Pericardium fibroblast (primary cell): Measurements from ENCODE around the genes ELK4 and SRGAP2.

DNA sequence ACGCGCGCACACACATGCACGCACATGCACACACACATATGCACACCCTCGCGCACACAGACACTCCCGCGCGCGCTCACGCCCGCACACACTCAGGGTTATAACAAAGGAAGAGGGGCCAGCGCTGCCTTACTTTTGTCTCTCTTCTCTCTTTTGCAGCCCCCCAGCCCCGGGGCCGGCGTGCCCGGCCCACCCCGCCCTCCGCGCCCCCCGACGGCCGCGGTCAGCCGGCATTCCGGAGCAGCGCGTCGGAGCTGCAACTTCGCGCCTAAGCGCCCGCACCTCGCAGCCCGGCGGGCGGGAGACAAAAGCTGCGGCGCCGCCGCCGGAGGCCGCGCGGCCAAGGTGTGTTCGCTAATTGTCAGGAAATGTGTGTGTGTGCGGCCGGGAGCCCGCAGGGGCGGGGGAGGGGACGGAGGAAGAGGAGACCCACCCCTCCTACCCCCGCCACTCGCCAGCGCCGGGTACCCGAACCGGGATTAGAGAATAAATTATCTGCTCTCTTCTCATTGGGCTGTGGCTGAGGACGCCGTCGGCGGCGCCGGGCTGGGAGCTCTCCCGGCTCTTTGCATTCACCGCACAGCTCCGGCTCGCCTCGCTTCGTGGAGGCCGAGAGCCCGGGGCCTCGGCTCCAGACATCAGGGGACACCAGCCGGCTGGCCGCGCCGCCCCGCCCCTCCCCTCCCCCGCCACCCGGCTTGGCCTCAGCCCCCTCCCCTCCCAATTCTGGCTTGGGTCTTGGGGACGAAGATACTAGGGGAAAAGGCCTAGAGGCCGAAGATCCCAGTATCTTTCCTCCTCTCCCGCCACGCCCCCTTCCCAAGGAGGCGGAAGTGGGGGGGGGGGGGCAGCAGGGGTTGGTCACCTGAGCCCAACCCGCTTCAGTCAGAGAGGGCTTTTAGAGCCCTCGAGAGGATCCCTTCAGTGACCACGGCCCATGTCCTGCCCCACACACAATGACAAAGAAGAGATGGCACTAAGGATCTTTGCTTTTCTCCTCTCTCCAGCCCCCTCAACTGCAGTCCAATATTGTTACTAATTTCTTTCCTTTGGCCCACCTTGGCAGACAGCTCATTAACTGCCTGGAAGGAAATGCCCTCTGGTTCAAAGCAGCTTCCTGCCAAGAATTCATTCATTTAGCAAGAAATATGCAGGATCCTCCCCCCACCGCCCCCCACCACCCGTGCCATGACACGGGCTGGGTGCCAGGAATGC, 1.3 kb upstream of the BLACAT1 start:
- RAMPAGE, long total RNA: no peak

DNA sequence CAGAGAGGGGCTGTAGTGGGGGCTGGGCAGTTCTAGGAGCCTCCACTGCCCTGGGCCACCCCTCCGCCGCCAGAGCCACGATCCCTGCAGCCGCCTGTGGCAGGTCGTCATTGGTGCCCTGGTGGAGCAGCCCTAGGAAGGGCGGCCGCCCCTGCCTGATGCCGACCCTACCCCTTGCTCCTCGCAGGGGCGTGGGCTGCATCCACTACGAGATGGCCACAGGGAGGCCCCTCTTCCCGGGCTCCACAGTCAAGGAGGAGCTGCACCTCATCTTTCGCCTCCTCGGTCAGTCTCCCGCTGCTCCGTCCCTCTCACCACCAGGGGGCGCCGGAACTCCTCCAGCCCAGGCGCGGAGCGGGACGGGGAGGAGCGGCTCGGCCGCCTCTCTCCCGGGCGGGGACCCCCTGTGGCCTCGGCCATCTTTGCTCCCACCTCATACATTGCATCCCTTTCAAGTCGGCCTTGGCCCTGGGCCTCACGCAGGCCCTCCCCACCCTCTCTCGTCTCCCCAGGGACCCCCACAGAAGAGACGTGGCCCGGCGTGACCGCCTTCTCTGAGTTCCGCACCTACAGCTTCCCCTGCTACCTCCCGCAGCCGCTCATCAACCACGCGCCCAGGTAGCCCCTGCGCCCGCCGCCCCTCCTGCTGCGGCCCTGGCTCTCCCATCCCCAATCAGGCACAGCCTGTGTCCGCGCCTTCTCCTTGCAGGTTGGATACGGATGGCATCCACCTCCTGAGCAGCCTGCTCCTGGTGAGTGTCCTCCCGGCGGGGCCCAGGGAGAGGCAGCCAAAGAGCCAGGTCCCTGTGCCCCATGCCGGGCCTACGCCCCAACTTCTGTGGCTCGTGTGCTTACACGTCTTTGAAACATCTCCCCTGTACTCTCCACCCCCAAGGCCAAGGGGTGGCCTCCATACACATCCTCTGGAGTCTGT, 24.6 kb downstream of the CDK18 start:
- RAMPAGE, long total RNA: no peak

GRCh38 chr1:205542330-205542907, 26.4 kb upstream of the MFSD4A start:
- RAMPAGE, long total RNA: no peak

- RAMPAGE, long total RNA: no peak
Observed at GRCh38 chr1:205610865-205611891, 20.6 kb downstream of the ELK4 start.

- RAMPAGE, long total RNA: no peak
Observed at GRCh38 chr1:205631943-205632128, at the start of gene ELK4. Gene ELK4 (minus strand): TSS chr1:205632011.

- RAMPAGE, long total RNA: no peak
Observed at GRCh38 chr1:205676418-205676961, 3.8 kb downstream of the SLC45A3 start.

DNA sequence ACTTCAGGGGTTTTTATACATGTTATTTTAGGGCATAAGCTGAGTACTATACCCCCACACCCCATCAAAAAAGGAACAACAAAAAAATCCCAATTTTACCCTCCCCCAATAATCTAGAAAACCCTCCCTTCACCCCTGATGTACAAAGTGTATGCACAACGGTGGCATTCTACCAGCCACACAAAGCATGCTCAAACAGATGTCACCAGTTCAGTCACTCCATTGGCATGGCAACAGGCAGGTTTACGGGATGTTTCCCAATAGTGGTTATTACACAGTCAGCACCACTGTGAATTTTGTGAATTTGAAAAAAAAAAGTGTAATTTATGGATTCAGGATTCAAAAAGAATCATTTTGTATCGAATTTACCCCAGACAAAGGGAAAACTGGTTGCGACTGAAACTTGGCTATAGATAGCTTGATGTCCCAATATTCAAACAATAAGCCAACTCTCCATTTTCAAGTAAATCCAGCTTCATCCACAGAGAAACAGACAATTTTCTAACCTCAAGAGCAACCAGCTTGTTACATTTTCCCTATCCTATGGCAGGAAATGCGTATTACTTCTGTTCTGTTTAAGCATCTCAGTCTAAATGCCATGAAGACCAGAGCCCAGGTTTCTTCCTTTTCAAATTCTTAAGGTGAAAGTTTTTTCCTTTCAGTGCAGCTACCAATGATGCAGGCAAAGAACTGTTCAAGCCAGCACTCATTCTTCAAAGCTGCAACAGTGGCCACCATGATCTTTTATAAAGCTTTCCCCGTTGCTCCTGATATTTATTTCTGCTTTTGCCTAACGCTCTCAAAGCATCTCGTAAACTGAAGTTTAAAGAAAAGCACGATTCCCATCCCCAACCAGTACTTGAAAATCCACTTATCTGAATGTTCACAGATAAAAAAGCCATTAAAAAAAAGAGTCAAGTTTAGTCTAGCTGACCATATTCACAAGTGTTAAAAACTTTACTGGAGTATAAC, 34.2 kb upstream of the SLC45A3 start:
- RAMPAGE, long total RNA: no peak

GRCh38 chr1:205787278-205787894, 12.1 kb upstream of the RAB29 start:
- RAMPAGE, long total RNA: no peak

- RAMPAGE, long total RNA: no peak
Observed at GRCh38 chr1:205805233-205805760, 7.7 kb downstream of the SLC41A1 start.

DNA sequence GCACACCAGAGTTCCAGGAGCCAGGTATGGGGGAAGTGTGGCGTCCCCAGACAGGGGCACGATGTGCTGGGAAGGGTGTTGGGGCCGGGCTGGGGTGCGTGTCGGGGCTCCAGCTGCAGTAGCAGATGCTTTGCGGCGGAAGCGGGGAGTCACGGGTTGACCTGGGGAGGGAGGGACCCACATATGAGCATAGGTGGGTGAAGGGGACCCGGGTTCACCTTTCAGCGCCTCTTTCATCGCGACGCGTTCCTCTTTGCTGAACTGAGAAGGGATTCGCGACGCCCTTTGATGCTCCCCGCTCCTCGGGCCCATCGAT, 288 bp downstream of the PM20D1 start:
- RAMPAGE, long total RNA: no peak

DNA sequence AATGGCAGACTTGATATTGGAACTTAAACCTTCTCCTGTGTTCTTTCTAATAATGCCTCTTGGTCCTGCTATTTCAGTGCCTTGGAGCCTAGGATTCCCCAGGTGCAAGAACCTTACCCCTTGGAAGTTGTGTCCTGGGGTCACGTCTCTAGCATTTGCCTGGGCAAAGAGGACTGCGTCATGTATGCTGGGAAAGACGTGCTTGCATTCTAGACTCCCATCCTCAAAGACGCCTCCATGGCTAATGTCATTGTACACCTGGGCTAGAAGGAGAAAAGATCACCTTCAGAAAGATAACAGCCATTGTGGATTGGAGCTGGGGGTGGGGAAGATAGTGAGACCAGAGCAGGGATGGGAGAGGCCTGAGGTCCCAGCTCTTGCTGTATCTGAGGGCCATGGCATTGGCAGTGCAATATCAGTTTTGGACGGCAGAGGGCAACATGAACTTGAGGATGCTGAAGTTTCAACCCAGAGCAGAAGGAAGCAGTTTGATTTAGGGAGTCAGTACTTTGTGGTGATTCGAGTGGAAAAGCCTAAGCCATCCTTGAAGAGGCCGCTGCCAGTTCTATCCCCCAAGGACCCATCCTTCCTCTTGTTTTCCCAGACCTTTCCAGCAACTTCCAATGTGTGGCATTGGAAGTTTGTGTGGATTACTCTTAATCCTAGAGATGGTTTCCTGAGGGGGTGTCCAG, 24.4 kb downstream of the SLC26A9 start:
- RAMPAGE, long total RNA: no peak

DNA sequence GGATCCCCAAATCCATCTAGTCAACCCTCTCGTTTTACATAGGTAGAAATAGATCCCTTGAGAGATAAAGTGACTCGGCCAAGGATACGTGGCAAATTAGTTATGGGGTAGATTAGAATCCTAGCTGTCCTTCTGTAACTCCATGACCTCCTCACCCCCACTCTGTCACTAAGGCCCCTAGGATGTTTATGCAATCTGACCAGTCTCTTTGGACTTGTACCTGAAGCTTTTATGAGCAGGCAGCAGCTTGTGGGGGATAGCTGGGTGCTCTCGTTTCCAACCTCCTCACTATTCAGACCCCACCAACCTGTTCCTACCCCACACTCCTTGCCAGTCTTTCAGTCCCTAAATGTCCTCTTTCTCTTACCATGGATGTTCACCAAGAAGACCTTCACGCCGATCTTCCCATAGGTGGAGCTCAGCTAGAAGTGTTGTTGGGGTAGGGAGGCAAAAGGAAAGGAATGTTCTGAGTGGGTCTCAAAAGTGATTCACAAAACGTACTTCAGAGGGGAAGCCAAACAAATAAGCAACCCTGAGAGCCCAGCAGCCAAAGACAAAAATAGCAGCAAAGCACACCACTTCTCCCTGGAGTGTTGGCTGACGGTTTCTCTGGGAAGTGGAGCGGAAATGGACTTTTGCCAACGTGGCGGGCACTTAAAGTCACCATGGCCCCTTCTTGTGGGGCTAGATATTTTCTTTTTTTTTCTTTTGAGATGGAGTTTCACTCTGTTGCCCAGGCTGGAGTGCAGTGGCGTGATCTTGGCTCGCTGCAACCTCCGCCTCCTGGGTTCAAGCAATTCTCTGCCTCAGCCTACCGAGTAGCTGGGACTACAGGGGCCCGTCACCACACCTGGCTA, 23.2 kb downstream of the SLC26A9 start:
- RAMPAGE, long total RNA: no peak

GRCh38 chr1:205961997-205962586, 18.8 kb upstream of the SLC26A9 start:
- RAMPAGE, long total RNA: no peak

- RAMPAGE, long total RNA: no peak
Observed at GRCh38 chr1:205988462-205989041, 14.6 kb downstream of the RAB7B start.

DNA sequence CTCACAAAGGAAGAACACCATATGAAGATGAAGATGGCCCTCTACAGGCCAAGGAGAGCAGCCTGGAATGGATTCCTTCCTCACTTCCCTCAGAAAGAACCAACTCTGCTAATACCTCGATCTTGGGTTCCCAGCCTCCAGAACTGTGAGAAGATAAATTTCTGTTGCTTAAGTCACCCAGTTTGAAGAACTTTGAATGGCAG, 27.1 kb downstream of the FAM72A start:
- RAMPAGE, long total RNA: no peak

- RAMPAGE, long total RNA: no peak
Observed at GRCh38 chr1:206203387-206203943, at the start of gene SRGAP2. Gene SRGAP2 (plus strand): TSS chr1:206203541.

DNA sequence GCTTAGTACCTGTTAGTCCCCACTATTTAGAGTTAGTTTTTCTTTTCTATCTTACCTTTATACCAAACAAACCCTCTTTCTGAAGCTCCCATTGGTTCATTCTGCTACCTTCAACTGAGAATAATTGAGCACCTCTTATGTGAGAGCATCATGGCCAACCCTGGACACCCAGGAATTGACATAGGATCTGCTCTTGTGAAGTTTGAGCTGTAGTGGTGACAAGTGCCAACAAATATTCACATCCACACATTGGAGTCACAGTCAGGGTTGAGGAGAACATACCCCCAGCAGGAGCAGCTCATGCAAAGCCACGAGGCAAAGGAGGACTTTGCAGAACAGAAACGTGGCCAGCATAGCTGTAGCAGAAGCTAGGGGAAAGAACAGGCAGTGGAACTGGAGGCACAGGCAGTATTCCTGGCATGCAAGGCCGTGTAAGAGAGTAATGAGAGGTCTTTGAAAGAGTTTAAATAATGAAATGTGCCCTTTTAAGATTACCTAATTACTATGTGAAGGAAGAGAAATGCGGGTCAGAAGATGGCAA, 41.0 kb upstream of the IKBKE start:
- RAMPAGE, long total RNA: no peak

GRCh38 chr1:206467467-206468710, 2.4 kb upstream of the IKBKE start:
- RAMPAGE, long total RNA: no peak

- RAMPAGE, long total RNA: no peak
Observed at GRCh38 chr1:206509087-206509595, 1.8 kb downstream of the RASSF5 start.

GRCh38 chr1:206568142-206568726, 44.0 kb downstream of the EIF2D start:
- RAMPAGE, long total RNA: no peak